Thoracic aorta endothelial cell (primary cell): ENCODE measurements around the gene MMP21.

GRCh38 chr10:124620693-124621294 lies 123.4 kb downstream of the FAM53B start:
- CAGE, long polyA plus RNA = no peak

DNA sequence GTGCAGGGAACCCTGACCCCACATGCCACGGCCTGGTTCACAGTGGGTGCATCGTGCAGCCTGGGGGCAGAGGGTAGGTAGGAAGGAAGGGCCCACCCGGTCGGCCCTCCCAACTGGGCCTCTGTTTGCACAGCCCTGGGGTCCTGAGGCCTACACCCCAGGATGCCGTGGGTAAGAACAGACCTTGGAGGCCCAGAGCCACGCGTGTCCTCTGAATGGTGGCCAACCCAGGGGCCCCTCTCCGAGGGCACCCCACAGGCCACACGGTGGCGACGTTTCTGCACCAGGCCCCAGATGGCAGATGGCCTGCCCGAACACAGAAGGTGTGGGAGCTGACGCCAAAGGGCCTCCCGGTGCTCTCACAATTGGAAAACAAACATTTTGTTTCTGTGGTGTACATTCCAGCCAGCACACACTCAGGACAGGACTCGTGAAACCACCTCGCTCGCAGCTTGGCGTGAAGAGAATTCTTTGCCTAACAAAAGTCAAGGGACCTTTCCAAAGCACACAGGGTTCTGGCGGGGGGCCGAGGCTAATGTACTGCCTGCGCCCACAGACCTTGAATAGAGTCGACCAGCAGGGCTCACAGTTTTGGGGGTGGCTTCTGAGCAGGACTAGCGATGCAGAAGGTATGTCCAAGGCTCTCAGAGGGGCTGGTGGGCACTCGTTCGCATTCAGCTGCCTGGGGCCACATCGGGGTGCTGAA lies 112.1 kb downstream of the FAM53B start:
- CAGE, long polyA plus RNA = no peak

DNA sequence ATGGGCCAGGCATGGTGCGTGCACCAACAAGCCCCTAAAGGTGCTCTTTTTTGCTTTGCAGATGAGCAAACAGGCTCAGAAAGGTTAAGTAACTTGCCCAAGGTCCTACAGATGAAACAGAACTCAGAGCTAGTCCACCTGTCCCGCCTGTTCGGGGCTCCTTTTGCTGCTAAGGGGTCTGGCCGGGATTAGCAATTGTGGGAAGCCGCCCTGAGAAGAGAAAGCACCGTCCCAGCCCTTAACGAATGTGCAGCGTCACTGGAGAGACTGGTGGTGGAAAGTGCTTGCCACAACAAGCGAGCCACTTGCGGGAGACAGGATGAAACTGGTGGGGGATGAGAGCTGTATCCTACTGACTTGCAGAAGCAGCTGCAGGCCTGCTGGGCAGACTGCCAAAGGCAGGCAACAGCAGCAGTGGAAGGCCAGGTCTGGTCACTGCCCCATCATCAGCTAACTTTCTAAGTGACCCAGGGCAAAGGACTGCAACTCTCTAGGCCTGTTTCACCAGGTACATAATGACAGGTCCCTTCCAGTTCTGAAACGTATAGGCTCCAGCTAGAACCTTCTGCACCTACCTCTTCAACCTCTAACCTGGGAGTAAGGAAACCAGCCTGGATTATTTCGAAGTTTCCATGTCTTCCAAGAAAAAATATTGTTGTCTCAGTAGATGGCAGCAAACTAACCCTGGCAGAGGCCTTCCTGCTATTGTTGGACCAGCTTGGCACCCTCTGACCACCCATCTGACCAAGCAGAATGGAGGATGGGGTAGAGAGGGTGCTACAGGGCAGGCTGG lies 95.4 kb downstream of the FAM53B start:
- CAGE, long polyA plus RNA = no peak

- CAGE, long polyA plus RNA = no peak
These were observed 72.7 kb downstream of the FAM53B start for GRCh38 chr10:124671514-124671783.

GRCh38 chr10:124671784-124672189 lies 72.4 kb downstream of the FAM53B start:
- CAGE, long polyA plus RNA = no peak

DNA sequence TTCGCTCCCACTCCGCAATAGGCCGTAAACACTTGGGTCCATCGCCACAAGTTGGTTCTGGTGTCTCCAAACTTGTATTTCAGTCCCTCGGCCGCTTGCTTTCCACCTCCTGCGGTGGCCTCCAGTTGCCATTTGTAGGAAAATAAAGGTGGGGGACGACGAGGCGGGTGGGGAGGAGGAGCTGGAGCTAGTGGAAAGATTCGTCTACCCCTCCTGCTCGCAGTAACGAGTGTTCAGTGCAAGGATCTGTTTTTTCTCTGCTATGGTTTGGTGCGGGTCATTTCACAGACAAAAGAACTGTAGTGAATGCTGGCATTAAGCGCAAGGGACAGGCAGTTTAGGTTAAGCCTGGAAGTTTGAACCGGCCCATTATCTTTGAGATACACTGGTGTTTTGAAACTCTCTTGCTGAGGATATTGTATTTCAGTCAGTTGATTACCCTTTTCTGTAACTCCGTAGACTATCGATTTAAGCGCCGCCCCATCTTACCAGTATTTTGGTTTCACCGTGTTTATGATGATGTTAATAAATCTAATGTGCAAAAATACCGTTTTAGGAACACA lies 24.2 kb upstream of the ZRANB1 start:
- CAGE, long polyA plus RNA = no peak

DNA sequence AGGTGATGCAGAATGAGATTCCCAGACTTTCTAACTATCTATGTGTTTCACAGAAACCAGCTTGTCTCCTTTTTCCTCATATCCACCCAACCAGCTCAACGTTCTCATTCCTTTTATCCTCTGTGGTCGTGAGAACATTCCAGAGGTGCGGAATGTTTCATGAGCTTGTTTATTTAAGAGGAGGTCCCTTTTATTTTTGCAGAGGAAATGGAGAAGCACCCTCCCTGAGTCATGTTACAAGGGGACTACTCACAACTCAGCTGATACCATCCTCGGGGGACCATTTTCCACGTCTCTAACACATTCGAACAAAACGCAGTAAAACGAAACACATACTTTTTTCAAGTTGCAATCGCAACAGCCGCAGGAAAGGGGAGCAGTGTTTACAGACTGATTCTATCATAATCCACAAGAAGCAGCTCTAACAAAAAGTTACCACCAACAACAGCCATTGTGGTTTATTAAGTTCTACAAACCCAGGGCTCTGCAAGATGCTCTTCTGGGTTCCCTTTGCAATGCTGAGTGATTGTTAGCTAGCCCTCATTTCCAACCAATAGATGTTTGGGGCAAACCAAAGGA lies 7.4 kb upstream of the CTBP2 start:
- CAGE, long polyA plus RNA = no peak

DNA sequence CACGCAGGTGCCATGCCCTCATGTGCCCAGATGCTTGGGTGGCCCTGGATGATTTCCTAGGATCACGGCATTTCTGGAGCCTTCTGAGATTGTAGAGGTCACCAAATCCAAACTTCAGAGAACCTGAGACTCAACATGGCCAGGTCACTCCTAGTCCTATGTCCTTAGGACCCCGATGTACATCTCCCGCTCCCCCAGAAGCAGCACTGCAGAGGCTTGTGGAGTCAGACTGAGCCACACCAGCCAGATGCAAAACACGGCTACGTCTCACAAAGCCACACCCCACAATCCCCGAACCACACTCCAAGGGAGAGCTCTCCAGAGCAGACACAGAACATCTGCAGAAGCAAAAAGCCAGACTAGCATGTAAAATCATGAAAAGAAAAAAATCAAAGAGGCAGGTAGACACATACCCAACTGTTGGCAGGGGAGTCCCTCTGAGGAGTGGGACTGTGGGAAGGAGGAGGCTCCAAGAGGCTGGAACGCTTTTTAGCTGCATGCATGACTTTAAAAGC lies 27.5 kb upstream of the CTBP2 start:
- CAGE, long polyA plus RNA = no peak

DNA sequence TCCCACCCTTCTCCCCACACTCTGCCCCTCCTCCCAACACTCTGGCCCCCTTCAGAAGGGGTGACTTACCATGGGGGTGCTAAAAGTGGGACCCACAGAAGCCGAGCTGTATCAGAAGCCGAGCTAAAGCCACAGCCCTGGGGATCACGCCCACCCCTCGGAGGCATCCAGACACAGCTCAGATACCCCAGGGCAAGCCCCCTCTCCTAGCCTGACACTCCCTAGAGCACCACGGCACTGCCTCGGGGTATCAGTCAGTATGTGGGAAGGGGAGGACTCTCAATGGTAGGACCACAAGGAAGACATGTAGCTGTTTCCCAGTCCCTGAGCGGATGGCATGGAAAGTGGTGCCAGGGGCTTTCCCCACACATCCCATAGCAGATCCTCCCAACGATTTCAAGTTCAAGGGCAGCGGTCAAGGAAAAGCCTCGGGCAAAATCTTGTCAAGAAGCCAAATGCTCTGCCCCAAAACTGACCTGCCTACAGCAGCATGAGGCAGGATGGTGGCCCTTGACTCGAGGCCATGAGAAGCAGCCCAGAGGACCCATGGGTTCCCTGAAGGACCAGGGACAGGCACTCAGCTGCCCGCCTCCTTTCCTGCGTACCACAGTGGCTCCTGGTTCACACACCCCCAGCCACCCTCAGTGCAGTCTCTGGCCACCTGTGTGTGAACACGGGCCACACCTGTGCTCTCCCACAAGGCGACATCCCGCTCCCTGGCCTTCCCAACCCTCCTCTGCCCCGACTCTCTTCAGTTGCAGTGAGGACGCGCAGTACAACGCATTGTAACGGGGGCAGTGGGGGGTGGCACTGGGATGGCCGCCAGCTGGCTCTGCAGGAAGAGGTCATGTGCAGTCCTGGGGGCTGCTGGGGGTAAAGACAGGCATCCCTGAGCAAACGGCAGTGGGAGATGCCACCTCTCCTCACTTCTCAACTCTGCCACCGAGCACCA lies 88.8 kb upstream of the CTBP2 start:
- CAGE, long polyA plus RNA = no peak

- CAGE, long polyA plus RNA = no peak
These were observed 126.7 kb upstream of the CTBP2 start for GRCh38 chr10:125154377-125155174.

DNA sequence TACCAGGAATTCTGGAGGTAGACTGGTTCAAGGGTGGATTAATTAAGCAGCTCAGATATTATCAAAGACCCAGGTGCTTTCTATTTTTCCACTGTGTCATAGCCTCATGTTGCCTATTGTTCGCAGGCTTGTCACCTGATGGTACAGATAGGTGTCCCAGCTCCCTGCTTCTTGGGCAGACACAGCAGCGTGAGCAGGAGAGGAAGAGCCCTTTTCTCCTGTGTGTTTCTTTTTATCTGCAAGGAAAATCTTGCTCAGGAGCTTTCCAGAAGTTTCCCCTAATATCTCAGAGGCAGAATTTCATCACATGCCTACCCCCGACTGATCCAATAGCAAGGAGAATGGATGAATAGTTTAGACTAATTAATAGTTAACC lies 288.7 kb upstream of the CTBP2 start:
- CAGE, long polyA plus RNA = no peak

GRCh38 chr10:125773805-125774270 lies 1.8 kb downstream of the MMP21 start:
- CAGE, long polyA plus RNA = no peak

GRCh38 chr10:125775569-125776118 lies at the start of gene MMP21:
MMP21 (minus strand) TSS chr10:125775821.
- CAGE, long polyA plus RNA = no peak

DNA sequence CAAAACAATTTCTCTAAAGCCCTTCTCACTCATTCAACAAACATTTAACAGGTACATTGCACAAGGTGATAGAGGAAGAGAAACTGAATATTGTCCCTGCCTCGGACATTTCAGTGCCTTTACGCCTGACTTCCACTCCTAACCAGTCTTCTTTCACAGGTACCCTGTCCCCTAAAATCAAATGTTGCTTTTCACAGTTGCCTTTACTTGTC lies 2.2 kb upstream of the FANK1 start:
- CAGE, long polyA plus RNA = no peak

GRCh38 chr10:126917267-126917849 lies 12.1 kb downstream of the DOCK1 start:
- CAGE, long polyA plus RNA = no peak

GRCh38 chr10:126943417-126944089 lies 38.3 kb downstream of the DOCK1 start:
- CAGE, long polyA plus RNA = no peak

DNA sequence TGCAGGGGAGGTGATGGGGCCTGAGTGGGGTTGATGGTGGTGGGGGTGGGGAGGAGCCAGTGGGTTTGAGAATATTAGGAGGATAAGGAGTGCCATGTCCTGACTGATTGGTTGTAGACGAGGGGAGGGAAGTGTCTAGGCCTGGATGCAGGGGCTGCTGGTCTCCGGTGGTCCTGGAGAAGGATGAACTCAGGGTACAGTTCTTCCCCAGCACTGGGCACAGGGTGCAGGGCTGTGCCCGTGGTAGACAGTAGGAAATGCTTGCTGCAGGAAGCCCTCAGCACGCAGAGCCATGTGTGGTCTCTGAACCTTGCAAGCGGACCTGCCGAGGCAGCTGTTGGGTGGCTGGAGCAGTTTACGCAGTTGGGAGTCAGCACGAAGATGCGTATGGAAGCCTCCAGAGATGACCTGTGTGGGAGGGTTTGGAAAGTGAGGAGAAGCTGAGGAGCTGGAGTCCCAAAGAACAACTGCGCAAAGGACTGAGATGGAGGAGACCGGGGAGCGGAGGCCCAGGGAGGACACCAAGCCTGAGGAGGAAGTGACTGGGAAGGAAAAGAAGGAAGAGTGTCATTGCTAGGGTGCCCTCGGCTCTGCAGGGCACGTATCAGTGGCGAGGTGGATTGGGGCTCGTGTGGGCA lies 39.0 kb downstream of the DOCK1 start:
- CAGE, long polyA plus RNA = no peak

- CAGE, long polyA plus RNA = no peak
These were observed 67.8 kb downstream of the DOCK1 start for GRCh38 chr10:126972945-126973424.

- CAGE, long polyA plus RNA = no peak
These were observed 983 bp downstream of the INSYN2A start for GRCh38 chr10:127195444-127195771.

DNA sequence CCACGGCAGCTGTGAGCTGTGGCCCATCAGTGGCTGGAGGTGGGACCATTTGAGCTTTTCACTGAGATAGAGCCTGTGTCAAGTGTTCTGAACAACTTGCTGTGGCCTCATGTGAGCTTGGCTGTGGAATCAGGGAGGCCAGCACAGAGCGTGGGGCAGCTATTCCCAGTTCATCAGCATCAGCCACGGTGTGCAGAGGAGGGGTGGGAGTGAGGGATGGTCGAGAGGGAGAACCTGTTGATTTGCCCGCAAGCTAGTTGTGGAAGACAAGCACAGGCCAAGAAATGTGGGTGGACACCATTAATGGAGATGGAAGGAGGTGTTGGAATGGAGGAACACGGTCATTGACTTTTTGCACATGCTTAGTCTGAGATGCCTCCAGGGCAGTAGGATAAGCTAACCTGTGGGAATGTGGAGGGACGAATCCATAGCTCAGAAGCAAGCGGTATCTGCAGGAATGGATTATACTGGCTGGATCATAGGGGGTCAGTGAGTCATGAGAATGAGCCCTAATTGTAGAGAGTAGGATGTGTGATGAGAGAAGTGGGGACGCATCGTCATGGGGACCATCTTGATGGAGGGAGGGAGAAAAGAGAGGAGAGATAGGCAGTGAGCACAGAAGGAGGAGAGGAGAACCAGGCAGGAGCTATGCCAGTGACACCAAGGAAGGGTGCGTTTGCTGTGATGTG lies 100.6 kb upstream of the INSYN2A start:
- CAGE, long polyA plus RNA = no peak